Mononuclear cell (primary cell): ENCODE results near the genes SBF1 and ACR.

- RRBS, result 3% methylated on average over 20 of the region's 74 CpGs
These were observed 491 bp downstream of the SBF1 start for GRCh38 chr22:50474192-50474896.

GRCh38 chr22:50474897-50475511 lies at the start of gene SBF1:
Gene SBF1 (minus strand): TSS chr22:50475035.
- RRBS, result 1% methylated on average over 19 of the region's 67 CpGs

DNA sequence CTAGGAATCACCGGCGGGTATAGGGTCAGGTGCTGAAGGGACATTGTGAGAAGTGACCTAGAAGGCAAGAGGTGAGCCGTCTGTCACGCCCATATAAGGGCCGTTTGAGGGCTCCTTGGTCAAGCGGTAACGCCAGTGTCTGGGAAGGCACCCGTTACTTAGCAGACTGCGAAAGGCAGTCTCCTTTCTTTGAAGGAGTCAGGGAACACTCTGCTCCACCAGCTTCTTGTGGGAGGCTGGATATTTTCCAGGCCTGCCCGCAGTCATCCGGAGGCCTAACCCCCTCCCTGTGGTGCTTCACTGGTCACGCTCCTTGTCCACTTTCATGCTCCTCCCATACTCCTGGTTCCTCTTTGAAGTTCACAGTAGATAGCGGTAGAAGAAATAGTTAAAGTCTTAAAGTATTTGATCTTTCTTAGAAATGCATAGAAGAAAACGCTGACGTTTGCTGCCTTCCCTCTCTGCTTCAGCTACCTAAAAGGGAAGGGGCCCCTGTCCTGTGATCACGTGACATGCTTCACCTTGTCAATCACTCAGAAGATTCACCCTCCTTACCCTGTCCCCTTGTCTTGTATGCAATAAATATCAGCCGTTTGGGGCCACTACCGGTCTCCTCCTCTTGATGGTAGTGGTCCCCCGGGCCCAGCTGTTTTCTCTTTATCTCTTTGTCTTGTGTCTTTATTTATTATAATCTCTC lies 1.9 kb upstream of the ODF3B start:
- RRBS, result no CpG with 5 or more reads among the region's 19 CpGs

DNA sequence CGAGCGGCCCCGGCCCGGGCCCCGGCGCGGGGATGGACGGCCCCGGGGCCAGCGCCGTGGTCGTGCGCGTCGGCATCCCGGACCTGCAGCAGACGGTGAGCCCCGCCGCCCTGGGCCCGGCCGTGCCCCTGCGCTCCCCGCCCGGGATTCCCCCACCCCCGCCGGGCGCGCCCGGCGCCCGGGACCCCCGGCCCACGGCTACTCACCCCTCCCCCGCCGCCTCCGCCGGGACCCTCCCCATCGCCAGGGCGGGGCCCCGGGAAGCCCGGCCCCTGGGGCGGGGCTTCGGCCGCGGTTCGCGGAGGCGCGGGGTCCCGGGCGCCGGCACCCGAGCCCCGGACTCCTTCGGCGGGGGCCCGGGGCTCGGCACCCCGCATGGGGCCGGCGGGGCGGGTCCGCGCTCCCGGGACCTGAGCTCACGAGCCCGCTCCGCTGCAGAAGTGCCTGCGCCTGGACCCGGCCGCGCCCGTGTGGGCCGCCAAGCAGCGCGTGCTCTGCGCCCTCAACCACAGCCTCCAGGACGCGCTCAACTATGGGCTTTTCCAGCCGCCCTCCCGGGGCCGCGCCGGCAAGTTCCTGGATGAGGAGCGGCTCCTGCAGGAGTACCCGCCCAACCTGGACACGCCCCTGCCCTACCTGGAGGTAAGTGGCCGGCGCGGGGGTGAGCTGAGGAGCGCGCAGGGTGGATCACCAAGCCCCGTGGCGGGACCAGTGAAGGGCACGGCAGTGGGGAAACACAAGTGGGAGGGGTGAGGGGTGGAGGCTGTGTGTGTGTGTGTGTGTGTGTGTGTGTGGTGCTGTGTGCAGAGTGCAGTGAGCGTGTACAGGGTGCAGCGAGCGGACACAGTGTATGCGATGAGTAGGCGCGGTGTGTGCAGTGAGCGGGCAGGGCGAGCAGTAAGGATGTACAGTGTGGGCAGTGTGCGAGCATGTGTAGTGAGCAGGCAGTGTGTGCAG lies 46.9 kb upstream of the ARSA start:
- RRBS, result 3% methylated on average over 48 of the region's 104 CpGs

GRCh38 chr22:50725497-50726253 lies 12.3 kb upstream of the ACR start:
- RRBS, result no CpG with 5 or more reads among the region's 14 CpGs

DNA sequence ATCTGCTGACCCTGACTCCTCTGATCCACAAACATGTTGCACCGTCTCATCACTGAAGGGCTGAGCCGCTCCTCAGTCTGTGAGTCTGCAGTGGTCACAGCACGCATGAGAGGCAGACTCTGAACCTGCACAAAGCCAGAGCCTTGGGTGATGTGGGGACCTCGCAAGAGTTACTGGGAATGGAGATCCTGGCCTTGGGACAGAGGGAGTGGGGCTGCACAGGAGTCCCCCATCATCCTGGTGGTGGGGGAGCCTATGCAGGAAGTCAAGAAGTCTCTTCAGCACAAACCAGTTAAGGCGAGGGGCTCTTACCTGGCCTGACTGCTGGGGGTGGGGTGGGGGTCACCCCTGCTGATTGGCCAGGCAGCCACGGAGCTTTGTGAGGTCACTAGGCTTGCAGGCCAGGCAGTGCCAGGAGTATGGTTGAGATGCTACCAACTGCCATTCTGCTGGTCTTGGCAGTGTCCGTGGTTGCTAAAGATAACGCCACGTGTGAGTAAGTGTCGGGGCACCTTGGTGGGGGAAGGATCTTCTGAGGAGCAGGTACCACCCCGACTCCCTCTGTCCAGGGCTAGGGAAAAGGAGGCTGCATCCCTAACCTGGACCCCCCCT lies at the start of gene ACR:
ACR (plus strand) TSS at position 388 of the 612 bp plus-strand sequence.
- RRBS, result no CpG with 5 or more reads among the region's 11 CpGs